Trachea (tissue), 1 donor: ENCODE measurements around the gene HDAC10.

GRCh38 chr22:49235809-49236389 is 591.8 kb downstream of the BRD1 start:
- PRO-cap: no peak

DNA sequence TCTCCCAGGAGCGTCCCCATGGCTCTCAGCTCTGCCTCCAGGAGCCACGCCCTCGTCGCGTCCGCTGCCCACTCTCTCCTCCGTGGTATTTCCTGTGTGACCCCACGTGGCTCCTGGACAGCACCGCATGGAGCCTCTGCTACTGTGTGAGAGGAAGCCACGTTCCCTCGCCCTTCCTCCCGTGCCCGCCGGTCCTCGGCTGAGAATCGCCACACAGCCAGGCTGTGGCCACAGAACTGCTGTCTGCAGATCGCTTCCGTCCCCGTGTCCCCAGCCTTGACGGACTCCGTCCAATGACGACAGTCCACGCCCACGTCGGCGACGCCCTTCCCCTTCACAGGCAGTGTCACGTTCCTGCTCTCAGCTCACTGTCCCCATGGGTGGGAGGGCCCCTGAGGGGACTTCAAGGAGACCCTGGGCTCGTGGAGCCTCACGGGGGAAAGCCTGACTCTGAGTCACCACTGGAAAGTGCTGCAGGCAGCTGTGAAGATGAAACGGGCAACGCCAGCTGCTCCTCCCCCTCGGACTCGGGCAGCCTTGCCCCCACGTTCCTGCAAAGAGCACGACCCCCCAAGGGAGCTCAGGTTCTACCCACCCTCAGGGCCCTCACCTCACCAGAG is 458.5 kb downstream of the BRD1 start:
- PRO-cap: no peak

DNA sequence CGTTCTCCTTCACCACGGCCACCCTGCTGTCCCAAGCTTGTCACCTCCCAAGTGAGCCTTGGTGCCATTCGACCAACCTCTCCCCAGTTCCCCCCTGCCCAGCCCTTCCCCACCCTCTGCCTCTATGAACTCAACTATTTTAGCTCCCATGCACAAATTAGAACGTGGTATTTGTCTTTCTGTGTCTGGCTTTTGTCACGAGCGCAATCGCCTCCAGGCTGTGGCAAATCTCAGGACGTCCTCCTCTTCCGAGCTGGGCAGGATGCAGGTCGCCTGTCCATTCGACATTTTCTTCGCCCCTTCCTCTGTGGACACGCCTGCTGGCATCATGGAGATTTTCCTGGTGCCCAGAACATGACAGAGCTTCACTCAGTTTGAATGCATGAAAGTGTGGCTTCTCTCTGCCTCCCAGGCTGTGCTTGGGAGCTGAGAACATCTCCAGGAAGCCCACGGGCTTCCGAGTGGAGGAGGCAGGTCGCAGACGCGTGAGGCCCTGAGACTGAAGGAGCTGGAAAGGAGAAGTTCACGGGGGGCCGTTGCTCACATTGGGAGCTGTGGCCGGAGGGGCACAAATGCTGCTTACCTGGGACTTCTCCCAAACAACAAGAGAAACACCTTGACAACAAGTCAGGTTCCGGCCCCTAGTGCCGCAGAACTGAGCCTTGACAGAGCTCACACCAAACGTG is 207.2 kb downstream of the BRD1 start:
- PRO-cap: no peak

GRCh38 chr22:49656686-49657252 is 170.9 kb downstream of the BRD1 start:
- PRO-cap: no peak

GRCh38 chr22:49657253-49658229 is 170.1 kb downstream of the BRD1 start:
- PRO-cap: bidirectional peak, plus-strand start at chr22:49657655, minus-strand start at chr22:49657309; bidirectional peak, plus-strand start at chr22:49657957, minus-strand start at chr22:49657892

DNA sequence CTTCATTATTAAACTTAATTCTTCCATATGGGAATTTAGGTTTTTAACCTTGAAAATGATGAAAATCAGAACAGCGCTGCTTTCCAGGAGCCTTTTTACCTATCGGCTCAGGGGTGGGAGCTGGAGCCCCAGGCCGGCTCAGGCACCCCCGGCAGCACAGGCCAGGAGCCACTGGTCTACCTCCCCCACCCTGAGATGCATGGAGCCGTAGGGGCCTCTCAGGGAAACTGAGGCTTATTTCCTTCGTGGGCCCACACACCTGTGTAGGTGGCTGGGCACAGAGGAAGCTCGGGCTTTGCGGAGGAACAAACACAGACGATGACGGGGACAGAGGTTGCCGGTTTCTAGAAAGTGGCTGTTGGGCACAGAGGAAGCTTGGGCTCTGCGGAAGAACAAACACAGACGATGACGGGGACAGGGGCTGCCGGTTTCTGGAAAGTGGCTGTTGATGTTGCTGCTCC is 149.5 kb downstream of the BRD1 start:
- PRO-cap: no peak

DNA sequence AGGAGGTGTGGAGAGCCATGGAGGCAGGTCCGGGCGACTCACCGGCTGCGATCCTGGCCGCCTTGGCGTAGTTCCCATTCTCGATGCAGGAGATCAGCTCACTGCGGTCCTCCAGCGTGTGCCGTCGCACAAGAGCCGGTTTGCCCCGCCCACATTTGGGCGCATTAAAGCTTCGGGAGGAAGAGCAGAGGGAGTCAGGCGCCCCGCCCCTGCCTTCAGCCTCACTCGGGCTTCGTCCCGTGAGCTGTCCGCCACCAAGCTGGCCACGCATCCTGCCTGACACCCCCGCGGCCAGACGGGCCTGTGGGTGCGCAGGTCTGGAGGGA is 50.7 kb downstream of the BRD1 start:
- PRO-cap: no peak

- PRO-cap: no peak
Observed at GRCh38 chr22:49793760-49794503, 33.7 kb downstream of the BRD1 start.

DNA sequence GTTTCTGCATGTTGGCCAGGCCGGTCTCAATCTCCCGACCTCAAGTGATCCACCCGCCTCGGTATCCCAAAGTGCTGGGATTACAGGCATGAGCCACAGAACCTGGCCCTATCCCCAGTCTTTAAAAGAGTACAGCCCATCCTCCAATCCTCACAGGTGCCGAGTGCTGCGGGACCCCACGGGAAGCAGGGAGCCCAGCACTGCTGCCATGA is 31.2 kb downstream of the BRD1 start:
- PRO-cap: no peak

DNA sequence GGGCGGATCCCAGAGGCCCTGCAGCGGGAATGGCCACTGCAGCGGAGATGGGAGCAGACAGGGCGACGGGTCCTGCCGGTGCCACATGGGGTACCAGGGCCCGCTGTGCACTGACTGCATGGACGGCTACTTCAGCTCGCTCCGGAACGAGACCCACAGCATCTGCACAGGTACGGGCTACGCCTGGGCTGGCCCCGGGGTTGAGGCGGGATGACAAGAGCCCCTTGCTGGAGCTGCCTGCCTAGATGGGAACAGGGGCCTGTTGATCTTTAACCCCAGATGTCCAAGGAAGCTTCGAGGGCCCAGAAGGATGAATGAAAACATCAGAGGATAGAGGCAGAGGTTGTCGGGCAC is 3.1 kb downstream of the CRELD2 start:
- PRO-cap: no peak

GRCh38 chr22:49945672-49945896 is 15.0 kb upstream of the PIM3 start:
- PRO-cap: no peak

- PRO-cap: no peak
Observed at GRCh38 chr22:49946552-49947031, 14.0 kb upstream of the PIM3 start.

- PRO-cap: no peak
Observed at GRCh38 chr22:49966731-49967697, 6.4 kb downstream of the PIM3 start.

GRCh38 chr22:49968695-49969626 is 8.4 kb downstream of the PIM3 start:
- PRO-cap: no peak

- PRO-cap: no peak
Observed at GRCh38 chr22:50189643-50190058, 3.9 kb downstream of the TRABD start.

DNA sequence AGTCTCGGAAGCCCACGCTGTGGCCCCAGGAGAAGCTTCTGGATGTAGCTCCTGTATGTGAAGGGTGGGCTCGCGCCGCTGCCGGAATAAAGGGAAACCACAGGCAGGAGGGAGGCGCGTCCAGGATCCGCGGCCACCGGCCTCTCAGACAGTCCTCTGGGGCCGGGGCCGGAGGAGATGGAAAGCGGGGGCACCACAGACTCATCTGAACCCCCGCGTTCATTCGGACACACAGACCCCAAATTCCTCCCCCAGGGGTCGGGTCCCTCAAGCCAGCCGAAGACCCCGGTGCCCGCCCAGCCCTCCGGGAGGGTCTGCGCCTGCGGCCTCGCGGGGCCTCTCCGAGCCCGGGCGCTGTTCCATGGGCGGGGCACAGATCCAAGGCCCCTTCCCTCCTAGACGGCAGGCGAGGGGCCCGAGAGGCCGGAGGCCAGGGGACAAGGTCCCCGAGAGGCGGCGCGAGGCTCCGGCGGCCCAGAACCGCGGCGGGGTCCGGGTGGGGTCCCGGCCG is 608 bp upstream of the SELENOO start:
- PRO-cap: no peak

- PRO-cap: bidirectional peak, plus-strand start at chr22:50251347, minus-strand start at chr22:50251292
Observed at GRCh38 chr22:50251020-50251818, at the start of gene HDAC10. Gene HDAC10 (minus strand): TSS chr22:50251265.

- PRO-cap: no peak
Observed at GRCh38 chr22:50259152-50259655, 2.3 kb downstream of the MAPK12 start.

DNA sequence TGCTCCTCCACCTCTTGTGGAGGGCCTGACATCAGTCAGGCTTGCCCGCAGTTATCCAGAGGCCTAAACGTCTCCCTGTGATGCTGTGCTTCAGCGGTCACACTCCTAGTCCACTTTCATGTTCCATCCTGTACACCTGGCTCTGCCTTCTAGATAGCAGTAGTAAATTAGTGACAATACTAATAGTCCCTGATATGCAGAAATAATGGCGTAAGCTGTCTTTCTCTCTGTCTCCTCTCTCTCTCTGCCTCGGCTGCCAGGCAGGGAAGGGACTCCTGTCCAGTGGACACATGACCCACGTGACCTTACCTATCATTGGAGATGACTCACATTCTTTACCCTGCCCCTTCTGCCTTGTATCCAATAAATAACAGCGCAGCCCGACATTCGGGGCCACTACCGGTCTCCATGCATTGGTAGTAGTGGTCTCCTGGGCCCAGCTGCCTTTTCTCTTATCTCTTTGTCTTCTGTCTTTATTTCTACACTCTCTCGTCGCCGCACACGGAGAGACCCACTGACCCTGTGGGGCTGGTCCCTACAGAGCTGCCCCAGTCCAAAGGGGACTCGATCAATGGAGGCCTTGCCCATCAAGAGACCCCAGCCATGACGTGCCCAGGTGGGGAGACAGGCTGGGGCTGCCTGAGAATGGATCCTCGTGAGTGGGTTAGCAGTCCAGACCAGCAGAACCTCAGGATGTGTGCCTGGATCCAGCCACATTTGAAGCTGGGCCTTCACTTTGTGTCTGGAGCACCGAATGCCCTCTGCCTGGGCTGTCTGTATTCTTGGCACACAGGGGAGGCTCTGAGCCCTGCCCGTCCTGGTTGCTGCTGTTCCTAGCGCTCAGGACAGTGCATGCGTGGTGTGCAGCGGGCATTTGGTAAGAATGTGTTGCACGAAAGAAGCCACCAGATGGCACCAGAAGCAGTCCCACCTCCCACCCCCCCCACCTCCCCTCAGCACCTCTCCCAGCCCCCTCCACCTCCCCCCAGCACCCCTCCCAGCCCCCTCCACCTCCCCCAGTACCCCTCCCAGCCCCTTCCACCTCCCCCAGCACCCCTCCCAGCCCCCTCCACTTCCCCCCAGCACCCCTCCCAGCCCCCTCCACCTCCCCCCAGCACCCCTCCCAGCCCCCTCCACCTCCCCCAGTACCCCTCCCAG is 3.9 kb upstream of the MAPK11 start:
- PRO-cap: no peak

DNA sequence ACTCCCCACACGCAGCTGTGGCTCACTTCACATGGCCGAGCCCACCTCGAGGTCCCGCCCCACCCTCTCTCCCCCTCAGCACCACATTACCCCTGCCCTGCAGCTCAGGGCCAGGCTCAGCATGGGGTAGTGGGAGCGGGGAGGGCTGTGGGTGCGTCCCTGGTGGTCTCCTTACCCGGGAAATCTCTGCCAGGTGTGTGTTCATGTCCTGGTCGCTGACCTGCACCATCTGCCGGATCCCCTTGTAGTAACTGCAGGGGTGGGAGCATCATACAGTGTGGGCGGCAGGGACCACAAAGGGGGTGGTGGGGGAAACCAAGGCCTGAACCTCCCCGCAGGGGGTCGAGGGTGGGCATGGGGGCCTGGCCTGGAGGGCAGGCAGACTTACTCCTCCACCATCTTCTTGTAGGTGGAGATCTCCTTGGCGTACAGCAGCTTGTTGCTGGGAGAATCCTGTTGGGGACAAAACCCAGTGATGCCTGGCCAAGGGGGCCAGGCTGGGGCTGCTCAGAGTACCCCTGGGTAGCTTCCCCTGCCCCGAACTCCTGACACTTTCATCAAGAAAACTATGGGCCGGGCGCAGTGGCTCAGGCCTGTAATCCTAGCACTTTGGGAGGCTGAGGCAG is 6.4 kb upstream of the MAPK11 start:
- PRO-cap: no peak